A172 (cell line): ENCODE measurements around a stretch of chr11.

- RAMPAGE, long total RNA: no peak
Observed at GRCh38 chr11:76768480-76769177, 14.5 kb upstream of the TSKU start.

DNA sequence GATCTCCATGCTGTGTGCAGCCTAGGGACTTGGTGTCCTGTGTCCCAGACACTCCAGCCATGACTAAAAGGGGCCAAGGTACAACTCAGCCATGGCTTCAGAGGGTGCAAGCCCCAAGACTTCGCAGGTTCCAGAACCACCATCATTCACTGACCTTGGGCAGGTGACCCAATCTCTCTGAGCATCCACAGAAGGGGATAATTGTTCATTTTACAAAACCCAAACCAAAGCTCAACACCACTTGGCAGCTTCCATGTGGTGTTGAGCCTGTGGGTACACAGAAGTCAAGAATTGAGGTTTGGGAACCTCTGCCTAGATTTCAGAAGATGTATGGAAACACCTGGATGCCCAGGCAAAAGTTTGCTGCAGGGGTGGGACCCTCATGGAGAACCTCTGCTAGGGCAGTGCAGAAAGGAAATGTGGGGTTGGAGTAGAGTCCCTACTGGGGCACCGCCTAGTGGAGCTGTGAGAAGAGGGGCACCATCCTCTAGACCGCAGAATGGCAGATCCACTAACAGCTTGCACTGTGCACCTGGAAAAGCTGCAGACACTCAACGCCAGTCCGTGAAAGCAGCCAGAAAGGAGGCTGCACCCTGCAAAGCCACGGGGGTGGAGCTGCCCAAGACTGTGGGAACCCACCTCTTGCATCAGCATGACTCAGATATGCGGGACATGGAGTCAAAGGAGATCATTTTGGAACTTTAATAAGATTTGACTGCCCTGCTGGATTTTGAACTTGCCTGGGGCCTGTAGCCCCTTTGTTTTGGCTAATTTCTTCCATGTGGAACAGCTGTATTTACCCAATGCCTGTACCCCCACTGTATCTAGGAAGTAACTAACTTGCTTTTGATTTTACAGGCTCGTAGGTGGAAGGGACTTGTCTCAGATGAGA is 8.6 kb downstream of the TSKU start:
- RAMPAGE, long total RNA: no peak

DNA sequence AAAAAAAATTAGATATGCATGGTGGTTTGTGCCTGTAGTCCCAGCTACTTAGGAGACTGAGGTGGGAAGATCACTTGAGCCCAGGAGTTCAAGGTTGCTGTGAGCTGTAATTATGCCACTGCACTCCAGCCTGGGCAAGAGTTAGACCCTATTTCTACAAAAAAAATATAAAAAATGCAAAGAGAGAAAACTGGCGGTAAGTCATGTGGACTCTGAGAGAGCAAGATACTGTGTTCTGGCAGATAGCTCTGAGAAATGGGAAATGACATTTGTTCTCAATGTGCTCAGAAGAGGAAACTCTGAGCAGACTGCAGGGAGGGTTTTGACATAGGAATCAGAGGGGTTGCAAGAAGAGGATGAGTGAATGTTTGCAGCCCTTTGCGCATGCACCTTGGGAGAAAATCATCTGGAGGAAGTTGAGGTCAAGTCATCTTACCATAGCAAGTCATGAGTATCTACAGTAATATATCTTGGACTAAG is 2.4 kb downstream of the ACER3 start:
- RAMPAGE, long total RNA: no peak

DNA sequence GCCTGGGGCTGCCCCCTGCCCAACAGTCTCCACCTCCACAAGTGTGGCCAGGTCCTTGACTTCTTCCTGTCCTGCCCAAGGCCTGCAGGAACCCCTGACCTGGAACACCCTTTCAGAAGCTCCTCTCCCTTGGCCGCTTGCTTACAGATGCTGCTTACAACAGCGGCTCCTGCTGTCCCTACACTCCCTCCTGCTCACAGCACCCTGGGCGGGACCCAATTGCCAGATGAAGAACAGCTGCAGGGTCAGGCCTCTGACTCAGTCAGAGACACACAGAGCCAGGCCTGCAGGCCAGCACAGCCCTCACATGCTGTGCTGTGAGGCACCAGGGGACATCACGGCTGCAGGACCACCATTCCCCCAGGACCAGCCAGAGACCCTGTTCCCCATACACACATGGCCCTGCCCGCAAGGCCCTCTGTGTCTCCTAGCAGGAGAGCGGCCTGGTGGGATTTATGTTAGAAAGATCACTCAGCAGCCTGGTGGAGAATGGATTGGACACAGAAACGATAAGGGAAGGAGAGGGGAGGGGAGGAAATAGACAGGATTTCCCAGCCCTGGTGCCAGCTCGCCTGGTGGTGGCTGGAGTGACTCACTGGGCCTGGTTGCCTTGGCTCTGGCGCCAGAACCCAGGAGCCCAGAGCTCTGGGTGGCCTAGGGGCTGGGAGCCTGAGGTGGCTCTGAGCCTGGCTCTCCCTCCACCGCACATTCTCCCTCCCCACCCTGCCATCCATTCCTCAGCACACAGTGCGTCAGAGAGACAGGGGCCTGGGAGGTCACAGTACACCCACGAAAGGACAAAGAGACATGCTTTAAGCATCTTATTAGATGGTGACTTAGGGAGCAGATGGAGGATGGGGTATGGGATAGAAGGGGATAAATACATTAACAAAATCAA is 6.7 kb downstream of the CAPN5 start:
- RAMPAGE, long total RNA: no peak

- RAMPAGE, long total RNA: no peak
Observed at GRCh38 chr11:77086455-77087629, 15.8 kb upstream of the OMP start.

DNA sequence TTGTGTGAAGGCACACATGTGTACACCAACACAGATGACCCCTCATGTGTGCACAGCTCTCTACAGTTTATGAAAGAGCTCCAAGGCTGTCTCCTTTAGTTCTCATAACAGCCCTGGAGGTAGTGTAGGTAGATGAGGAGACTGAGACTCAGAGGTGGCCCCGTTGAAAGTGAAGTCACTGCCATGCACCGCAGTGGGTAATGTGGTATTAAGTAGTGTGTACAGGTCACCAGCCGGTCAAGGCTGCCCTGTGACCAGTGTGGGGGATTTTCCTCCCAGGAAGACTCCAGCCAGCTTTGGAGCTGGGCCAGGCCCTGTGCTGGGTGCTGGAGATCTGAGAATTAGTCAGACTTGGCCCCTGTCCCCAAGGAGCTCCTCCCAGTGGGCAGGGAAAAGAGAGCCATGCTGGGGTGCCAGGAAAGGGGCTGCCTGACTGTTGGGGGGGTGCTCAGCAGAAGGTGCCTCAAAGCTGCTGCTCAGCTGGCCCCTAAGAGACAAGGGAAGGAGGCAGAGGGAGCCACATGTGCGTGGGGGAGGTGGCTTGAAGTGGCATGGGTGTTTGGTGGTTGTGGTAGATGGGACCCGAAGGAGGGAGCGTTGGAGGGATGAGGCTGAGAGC is 5.4 kb downstream of the OMP start:
- RAMPAGE, long total RNA: no peak

DNA sequence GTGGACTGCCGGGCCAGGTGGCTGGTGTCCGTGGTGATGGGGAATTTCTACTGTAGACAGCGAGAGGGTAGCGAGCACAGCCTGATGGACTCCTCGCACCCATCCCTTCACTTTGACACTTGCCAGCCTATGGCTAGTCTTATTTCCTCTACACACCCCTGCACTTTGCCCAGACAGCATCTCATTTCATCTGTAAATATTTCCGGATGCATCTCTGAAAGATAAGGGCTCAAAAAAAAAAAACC is 5.8 kb downstream of the OMP start:
- RAMPAGE, long total RNA: no peak

GRCh38 chr11:77171800-77172269 is 43.8 kb downstream of the MYO7A start:
- RAMPAGE, long total RNA: no peak

GRCh38 chr11:77407490-77407948 is 66.4 kb downstream of the PAK1 start:
- RAMPAGE, long total RNA: no peak

GRCh38 chr11:77411645-77412319 is 62.1 kb downstream of the PAK1 start:
- RAMPAGE, long total RNA: start-site peak on the minus strand at chr11:77411895-77411974, 372 and 79 reads in 2 replicates

DNA sequence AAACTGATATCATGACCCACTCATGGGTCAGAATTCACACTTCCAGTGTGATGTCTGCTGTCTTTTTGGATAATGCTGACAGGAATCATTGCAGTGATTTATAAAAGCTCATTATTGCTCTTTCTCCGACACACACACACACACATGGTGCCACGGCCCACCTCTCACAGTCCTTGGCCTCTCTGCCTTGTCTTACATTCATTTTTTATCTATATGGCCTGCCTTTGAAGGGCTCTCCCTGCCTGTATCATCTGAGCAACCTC is 24.4 kb upstream of the PAK1 start:
- RAMPAGE, long total RNA: no peak

DNA sequence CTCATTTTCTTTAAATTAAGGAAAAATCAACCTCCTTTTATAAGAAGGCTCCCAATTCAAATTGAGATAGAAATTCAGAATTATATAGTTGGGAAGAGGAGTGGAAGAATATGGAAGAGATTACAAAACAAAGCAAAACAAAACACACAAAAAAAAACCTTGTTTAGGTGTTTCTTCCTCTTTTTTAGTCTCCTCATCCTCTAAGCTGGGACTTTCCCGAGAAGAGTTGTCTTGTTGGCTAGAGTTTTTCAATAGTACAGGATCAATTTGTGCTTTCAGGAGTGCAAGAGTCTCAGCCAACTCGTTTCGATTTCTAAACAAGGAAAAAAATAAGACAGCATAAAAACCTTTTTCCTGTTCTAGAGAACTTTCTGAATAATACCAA is 87.8 kb upstream of the CLNS1A start:
- RAMPAGE, long total RNA: no peak

DNA sequence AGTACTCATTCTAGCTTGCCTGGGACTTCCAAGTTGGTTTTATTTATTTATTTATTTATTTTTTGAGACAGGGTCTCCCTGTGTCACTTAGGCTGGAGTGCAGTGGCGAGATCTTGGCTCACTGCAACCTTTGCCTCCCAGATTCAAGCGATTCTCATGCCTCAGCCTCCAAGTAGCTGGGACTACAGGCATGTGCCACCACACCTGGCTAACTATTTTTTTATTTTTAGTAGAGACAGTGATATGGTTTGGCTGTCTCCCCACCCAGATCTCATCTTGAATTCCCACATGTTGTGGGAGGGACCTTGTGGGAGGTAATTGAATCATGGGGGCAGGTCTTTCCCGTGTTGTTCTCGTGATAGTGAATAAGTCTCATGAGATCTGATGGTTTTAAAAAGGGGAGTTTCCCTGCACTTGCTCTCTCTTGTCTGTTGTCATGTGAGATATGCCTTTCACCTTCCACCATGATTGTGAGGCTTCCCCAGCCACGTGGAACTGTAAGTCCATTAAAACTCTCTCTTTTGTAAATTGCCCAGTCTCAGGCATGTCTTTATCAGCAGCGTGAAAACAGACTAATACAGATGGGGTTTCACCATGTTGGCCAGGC is 8.2 kb downstream of the KCTD14 start:
- RAMPAGE, long total RNA: no peak

- RAMPAGE, long total RNA: no peak
Observed at GRCh38 chr11:78051087-78052006, 12.3 kb upstream of the THRSP start.

GRCh38 chr11:78078454-78078852 is 1.2 kb downstream of the NDUFC2 start:
- RAMPAGE, long total RNA: no peak

GRCh38 chr11:78168123-78168477 is 20.3 kb downstream of the KCTD21 start:
- RAMPAGE, long total RNA: no peak

DNA sequence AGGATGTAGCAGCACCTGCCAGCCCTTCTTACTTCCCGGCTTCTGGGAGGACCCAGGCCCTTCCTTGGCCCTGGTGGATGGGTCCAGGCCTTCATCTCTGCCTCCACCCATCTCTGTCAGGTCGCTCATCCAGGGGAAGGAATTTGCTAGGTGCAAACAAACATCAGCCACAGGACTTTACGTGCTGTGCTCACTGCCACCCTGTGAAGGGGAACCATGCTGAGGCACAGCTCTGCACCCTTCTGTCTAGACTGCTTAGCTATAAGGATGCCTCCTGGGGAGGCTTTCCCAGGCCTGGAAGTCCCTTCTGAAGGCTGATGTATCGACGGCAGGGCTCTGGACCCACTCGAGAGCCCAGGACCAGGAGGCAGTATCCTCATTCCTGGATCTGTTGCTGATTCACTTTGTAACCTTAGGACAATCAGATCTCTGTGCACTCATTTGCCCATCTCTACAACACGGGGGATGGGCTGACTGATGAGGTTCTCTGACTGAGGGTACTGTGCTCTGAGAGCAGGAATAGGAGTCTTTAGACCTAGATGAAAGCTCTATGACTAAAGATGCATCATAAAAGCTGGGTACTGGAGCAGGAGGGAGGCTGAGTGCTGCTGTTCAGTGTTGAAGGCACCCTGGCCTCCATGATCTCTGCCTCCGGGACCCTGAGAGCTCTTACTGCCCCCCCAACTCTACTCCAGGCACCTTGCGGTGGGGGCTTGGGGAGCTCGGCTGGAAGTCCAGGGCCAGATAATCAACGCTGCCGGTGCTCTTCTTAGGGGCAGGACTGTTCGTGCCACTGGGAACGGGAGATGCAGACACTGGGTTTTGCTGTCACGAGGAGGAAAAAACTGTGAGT is 31.1 kb downstream of the USP35 start:
- RAMPAGE, long total RNA: no peak

GRCh38 chr11:78363919-78364533 is 53.6 kb downstream of the GAB2 start:
- RAMPAGE, long total RNA: no peak

DNA sequence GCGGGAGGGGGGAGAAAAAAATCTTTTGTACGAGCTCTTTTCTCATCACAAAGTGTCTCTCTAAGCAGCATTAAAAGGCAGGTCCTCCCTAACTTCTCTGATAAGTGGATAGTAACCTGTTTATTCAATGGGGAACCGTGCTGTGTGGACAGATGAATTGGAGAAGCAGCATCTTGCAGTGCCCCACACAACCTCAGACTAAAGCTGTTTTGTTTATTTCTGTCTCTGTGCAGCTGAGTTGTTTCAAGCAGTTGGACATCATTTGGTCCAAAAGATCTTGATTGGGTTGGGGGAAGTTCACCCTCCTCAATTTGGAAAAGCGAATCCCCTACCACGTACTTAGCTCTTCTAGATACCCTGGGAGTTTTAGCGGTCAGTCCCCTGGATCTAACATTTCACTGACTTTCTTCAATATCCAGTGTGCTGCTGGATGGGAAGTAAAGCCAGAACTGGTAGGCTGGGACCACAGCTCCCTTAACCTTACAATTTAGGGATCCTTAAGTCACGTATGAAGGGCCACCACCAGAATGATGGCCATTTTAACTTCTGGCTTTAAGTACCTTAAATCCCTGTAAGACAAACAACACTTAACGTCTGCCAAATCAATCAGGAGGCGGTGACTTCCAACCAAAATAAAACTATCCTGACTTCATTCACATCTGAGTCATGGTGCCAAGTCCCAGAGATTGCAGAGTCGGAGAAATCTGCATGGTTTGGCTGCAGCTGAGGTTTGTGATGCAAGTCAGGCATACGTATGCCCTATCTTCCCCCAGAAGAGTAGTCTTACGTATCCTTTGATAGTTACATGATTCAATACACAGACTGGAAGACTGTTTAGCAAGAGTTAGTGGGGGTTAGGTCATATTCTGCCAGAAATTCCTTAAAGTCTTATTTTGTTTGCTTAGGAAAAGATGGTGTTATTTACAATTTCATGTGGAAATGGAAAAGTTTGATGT is 1.5 kb upstream of the GAB2 start:
- RAMPAGE, long total RNA: no peak

DNA sequence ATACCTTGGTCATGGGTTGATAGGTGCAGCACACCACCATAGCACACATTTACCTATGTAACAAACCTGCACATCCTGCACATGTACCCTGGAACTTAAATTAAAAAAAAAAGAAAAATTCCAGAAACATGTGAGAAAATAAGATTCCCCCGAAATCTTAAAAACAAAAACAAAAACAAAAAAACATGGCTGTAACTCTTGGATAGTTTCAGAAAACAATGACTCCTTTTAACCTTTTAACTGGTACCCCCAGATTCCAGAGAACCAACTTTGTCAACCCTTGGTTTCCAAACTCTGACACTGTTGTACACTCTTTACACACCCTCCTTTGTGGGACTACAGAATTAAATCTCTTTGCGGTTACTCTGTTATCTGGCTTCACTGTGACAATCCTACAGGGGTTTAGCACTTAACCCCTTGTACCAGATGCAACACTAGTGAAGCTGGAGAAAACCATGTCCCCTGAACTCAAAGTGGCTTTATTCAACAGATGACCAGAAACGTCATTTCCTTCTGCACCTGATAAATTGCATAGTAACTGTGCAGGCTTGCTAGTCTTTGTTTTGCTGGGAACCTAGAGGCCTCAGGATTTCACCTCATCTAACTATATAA is 5.5 kb upstream of the GAB2 start:
- RAMPAGE, long total RNA: no peak